ENCODE data around the genes IRS1 and COL4A4.

DNA sequence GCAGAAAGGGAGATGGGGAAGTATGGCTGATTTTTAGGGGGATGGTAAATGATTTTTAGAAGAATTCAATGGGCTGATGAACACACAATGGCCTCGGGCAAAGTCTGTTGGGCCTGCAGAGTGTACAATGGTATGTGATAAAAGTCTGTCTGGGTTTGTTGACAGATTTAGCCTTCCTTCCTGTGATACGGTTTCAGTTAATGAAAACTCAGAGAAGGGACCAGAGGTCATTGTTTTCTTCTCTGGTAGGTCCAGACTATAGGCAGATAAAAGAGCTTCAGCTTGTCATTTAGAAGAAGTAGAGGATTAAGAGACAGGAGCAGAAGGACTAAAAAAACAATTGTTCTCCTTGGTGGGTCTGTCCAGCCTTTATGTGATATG lies 107.3 kb upstream of the SERPINE2 start:
- PRO-cap, result no peak

- PRO-cap, result no peak
These were observed 22.7 kb downstream of the FAM124B start for GRCh38 chr2:224379164-224379632.

DNA sequence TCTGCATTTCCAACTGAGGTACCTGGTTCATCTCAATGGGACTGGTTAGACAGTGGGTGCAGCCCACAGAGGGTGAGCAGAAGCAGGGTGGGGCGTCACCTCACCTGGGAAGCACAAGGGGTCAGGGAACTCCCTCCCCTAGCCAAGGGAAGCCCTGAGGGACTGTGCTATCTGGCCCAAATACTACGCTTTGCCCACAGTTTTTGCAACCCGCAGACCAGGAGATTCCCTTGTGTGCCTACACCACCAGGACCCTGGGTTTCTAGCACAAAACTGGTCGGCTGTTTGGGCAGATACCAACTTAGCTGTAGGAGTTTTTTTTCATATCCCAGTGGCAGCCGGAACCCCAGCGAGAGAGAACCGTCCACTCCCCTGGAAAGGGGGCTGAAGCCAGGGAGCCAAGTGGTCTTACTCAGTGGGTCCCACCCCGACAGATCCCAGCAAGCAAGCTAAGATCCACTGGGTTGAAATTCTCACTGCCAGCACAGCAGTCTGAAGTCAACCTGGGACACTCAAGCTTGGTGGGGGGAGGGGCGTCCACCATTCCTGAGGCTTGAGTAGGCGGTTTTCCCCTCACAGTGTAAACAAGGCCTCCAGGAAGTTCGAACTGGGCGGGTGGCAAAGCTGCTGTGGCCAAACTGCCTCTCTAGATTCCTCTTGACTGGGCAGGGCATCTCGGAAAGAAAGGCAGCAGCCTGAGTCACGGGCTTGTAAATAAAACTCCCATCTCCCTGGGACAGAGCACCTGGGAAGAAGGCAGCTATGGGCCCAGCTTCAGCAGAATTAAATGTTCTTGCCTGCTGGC lies 83.2 kb upstream of the FAM124B start:
- PRO-cap, result no peak

GRCh38 chr2:224638226-224638787 lies 53.1 kb upstream of the CUL3 start:
- PRO-cap, result no peak

DNA sequence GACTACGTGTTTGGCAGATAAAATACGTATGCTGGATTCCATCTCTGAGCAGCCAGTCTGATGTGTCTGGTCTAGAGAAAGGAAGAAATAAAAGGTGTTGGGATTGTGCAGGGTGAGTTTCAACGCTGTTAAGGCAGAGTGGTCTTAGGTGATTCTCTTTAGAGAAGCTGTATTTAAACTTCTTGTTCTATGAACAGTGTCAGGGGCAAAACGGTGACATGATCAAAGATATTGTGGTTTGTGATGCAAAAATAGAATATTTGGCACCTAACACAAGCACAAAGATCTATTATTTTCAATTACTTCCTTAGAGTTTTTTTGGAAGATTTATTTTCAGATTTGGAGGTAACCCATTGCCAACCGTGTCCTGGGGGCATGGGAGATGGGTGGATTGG lies 46.9 kb upstream of the CCDC195 start:
- PRO-cap, result no peak

- PRO-cap, result no peak
These were observed 119.2 kb upstream of the CCDC195 start for GRCh38 chr2:224835282-224835798.

DNA sequence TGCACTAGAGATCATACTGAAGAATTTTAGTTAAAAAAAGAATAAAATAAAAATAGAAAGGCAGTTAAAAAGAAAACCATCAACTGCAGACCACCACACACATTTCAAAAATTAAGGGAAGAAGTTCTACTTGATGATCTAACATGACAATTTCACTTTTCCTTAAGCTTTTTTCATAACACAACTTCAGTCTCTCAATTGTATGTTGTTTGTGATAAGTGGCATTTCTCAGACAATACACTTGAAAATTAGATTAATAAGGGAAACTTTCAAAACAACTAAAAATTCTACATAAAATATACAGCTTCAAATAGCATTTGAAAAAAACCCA lies 99.3 kb downstream of the DOCK10 start:
- PRO-cap, result no peak

- PRO-cap, result no peak
These were observed 94.6 kb downstream of the DOCK10 start for GRCh38 chr2:224947555-224948092.

DNA sequence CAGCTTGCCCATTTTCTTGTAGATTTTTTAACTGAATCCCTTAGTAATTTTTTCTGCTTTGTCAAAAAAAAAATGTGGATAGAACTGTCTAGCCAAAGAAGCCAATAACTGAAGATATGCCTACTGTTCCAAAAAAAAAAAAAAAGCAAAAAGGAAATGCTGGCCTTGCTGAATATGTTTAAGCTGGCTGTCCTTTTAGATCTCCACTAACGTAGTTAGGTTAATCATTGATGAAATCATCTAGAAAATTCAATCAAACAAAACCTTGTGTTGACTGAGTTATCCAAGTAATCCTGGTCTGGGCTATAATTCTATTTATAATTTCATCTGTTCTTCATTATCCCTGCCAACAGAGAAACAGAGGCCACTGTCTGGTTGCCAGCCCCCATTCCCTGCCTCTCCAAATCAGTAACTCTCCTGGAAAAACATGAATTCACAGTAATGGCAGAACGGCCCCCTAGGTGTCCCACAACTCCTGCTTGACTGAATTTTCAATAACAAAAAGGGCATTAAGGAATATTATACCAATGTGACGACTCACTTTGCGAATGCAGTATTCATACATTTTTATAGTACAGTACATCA lies 24.6 kb downstream of the DOCK10 start:
- PRO-cap, result no peak

- PRO-cap, result no peak
These were observed 602.8 kb downstream of the NYAP2 start for GRCh38 chr2:226002279-226002833.

DNA sequence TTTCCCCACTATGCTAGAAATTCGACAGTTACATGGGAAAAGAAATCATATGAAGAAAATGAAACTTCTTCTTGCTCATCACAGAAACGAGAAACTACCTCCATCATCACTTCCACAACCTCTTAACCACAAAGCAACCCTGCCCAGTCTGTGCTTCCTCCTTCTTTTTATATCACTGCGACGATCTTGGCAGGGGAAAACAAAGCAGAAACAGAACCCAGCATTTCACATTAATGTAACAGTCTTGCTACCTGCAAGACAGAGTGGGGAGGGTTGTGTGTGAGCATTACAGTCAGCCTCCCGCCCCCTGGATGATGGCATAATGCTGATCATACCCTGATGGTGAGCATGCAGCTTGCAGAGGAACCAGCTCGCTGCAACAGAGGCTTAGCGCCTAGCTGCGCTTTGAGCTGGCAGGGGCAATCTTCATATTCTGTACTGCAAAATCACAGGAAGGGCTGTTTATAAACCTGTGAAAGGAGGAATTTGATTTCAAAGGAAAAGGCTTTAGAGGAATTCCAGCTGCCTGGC lies 376.1 kb downstream of the IRS1 start:
- PRO-cap, result no peak

GRCh38 chr2:226631146-226631556 lies 168.5 kb downstream of the IRS1 start:
- PRO-cap, result no peak

DNA sequence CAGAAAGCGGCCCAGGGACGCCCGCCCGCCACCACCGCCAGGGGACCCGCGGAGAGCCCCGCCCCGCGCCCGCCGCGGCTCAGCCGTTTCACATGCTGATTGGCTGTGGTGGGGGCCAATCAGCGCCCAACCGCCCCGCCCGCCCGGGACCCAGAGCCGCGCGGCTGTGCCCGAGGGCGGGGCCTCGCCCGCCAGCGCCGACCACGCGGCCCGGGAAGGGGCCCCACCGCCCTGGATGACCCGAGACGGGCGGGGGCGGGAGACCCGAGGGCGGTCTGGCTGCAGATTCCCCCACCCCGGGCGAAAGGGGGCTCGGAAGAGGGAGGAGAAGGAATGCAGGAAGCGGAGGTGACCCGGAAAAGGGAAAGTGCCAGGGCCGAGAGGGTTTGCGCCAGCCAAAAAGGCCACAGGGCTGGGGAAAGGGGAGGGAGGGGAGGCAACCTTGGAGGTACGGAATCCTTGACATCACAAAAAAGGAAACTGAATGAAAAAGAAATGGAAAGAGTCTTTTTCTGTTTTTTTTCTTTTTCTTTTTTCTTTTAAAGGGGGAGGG lies 7.9 kb downstream of the IRS1 start:
- PRO-cap, result bidirectional peak, plus-strand start at position 243 of the sequence, minus-strand start at position 50 of the sequence; bidirectional peak, plus-strand start at position 356 of the sequence, minus-strand start at position 299 of the sequence

DNA sequence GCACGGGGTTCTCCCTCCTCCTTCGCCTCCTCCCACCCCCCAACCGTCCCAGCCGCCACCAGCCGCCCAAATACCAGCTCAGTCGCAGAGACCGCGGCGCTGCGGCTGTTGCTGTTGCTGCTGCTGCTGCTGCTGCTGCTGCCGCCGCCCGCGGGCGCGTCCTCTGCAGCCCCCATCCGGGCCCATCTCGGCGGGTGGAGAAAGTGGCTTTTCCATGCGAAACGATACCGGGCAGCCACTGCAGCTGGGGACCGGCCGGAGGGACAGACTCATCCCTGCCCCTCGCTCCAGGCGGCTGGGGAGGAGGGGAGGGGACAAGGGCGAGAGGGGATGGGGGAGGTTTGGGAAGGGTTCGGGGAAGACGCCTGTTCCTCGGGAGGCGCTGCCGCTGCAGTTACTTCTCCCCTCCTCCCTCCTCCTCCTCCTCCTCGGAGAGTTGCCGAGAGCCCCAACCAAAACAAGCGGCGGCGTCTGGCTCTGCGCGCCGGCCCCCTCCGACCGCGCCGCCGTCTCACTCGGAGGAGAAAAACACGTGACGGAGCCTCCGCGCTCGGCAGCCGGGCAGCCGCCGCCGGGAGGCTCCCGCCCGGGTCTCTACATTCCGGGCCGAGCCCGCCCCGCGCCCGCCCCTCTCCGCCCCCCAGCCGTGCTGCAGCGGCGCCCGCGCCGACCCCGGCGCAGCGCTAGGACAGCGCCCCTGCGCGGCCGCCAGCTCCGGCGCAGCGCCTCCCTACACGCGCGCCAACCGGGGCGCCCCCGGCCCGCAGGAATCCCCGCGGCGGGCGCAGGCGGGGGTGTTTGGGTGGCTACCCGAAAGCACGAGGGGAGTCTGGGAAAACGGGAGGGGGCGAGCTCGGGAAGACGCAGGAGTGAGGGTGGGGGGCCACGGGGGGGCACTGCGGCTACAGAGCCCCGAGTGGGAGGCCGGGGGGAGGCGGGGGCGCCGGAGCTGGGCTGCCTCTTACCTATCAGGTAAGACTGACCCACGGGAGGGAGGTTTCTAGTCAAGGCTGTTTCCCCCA lies at the start of gene IRS1:
IRS1 (minus strand) TSS at position 570 of the 1,022 bp plus-strand sequence.
- PRO-cap, result bidirectional peak, plus-strand start at position 85 of the sequence, minus-strand start outside the sequence; bidirectional peak, plus-strand start at position 525 of the sequence, minus-strand start at position 513 of the sequence

DNA sequence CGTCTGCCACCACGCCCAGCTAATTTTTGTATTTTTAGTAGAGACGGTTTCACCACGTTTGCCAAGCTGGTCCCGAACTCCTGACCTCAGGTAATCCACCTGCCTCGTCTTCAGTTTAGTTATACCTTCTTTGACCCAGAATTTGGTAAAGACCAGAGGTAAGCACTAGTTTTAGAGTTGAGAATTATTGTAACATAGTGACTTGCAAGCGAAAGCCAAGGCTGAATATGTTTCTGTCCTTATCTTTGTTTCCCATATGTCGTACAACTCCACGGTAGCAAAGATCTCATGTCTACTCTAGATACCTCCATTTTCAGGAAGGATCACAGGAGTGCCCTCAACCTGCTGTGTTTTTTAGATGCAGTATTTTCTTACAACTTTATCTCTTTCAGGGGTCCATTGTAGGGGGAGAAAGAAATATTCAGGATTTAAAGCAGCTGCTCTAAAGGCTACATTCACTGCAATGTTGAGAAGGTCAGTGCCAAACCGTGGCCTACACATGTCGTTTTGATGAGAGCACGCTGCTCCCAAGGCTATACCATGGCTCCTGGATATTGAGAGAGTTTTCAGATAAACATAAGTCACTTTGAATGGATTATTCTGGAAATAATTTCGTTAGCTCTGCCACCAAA lies 1.9 kb downstream of the RHBDD1 start:
- PRO-cap, result no peak

DNA sequence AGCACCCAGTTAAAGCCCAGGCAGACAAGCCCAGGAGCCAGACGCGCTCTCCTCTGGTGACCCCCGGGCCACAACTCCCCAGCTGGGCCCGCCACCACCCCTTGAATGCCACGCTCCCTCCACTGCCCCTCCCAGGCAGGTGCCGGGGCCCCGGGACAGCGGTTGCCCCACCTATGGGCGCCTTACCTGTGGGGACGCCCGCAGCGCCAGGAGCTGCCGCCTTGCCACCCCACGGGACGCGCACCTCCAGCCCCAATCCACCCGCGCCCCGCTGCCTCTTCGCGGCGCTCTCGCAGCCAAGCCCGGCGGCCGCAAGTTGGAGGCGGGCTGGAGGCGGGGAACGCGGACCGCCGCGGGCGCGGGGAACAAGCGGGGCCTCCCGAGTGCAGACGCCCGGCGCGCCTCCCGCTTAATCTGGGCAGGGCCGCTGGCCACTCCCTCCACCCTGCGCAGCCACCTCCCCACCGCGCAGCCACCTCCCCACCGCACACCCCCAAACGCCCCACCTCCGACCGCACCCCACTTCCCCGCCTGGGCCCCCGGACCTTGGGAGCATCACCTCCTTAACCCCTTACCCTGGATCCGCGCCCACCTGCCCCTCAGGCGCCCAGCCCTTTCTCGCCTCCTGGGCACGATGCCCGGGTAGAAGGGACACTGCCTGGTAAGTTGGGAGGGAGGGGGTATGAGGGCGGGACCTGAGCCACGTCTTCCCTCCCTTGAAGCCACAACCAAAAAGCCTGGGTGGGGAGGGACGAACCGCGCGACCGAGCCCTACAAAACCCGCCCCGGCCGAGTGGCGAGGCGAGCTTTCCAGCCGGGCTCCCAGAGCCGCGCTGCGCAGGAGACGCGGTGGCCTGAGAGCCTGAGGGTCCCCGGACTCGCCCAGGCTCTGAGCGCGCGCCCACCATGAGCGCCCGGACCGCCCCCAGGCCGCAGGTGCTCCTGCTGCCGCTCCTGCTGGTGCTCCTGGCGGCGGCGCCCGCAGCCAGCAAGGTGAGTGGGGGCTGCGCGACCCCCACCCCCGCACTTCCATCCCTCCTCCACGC lies at the start of gene COL4A4:
COL4A4 (minus strand) TSS at position 385 of the 1,046 bp plus-strand sequence.
- PRO-cap, result unidirectional peak, minus-strand start at position 387 of the sequence; bidirectional peak, plus-strand start at position 825 of the sequence, minus-strand start at position 627 of the sequence

GRCh38 chr2:227370619-227371333 lies 8.3 kb downstream of the TM4SF20 start:
- PRO-cap, result no peak

- PRO-cap, result no peak
These were observed 1.6 kb upstream of the TM4SF20 start for GRCh38 chr2:227380754-227381081.

- PRO-cap, result bidirectional peak, plus-strand start at chr2:227413355, minus-strand start at chr2:227413354; bidirectional peak, plus-strand start at chr2:227413570, minus-strand start at chr2:227413423
These were observed 25.4 kb upstream of the SCYGR1 start for GRCh38 chr2:227413040-227413704.

- PRO-cap, result no peak
These were observed 23.4 kb downstream of the AGFG1 start for GRCh38 chr2:227495397-227495737.

Data from left colon (tissue), 1 donor.